Renal cortical epithelial cell (primary cell): ENCODE measurements around the genes FAM53A, SLBP and MXD4.

DNA sequence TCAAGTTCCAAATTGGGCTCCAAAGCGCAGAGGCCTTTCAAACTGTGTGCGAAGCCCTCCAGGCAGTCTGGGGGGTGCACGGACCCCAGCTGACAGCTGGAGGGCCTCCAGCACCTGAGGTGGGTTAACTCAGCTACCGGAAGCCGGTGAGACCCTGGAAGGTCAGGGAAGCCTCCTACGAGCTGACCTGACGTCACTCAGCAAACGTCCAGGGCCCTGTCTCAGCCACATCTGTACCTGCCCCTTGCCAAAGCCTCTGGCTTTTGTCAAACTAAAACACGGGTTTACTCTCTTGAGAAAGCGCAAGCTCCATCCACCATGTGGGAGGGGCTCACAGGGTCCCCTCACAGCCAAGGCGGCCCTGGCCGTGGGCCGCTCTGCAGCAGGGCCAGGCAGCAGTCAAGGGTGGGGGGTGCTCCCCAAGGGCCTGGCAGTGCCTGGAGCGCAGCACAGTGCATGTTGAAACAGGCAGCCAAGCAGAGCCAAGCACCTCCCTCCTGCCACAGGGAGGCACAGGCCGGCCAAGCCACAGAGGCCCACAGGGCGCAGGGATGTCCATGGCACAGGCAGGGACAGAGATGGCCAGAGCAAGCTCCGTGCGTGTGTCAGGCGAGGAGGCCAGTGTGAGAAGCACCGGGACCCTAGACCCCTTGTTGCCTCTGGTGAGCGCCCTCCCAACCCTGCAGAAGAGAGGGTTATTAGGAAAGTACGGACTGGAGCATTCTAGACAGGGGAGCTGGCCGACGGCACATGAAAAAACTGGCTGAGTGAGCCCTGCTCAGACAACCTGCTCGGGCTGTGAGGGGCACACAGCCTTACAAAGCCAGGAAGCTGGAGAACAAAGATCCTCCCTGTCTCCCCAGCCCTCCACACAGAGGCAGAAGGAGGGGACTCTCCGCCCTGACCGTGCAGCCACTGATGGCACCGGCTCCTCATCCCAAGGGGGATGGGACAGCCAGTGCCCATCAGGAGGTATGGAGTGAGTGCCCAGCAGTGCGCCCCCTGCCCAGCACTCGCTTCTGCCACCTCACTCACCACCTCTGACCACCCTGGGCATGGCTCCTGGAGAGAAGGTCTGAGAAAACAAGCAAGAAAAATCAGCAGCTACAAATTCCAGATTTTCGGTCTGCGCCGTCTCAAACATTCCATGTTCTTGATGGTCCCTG lies 39.0 kb downstream of the FAM53A start:
- RRBS, result no CpG with 5 or more reads among the region's 33 CpGs

- RRBS, result under 1% methylated on average over 51 of the region's 158 CpGs
These were observed at the start of gene FAM53A for GRCh38 chr4:1683819-1684857. FAM53A (minus strand) TSS chr4:1684313.

DNA sequence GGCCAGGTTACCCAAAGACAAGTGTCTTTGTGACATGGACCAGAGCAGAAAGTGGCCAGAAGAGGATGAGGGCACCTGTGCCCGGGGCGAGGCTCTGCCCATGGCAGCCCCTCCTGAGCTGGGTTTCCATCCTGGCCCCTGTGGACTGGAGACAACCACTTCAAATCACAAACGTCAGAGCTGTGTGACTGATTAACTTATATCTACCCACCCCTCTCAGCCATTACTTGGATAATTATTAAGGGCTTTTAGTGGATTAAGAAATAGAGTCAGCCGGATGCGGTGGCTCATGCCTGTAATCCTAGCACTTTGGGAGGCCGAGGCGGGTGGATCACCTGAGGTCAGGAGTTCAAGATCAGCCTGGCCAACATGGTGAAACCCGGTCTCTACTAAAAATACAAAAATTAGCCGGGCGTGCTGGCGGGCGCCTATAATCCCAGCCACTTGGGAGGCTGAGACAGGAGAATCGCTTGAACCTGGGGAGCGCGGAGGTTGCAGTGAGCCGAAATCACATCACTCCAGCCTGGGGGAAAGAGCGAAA lies 1.7 kb upstream of the FAM53A start:
- RRBS, result no CpG with 5 or more reads among the region's 17 CpGs

DNA sequence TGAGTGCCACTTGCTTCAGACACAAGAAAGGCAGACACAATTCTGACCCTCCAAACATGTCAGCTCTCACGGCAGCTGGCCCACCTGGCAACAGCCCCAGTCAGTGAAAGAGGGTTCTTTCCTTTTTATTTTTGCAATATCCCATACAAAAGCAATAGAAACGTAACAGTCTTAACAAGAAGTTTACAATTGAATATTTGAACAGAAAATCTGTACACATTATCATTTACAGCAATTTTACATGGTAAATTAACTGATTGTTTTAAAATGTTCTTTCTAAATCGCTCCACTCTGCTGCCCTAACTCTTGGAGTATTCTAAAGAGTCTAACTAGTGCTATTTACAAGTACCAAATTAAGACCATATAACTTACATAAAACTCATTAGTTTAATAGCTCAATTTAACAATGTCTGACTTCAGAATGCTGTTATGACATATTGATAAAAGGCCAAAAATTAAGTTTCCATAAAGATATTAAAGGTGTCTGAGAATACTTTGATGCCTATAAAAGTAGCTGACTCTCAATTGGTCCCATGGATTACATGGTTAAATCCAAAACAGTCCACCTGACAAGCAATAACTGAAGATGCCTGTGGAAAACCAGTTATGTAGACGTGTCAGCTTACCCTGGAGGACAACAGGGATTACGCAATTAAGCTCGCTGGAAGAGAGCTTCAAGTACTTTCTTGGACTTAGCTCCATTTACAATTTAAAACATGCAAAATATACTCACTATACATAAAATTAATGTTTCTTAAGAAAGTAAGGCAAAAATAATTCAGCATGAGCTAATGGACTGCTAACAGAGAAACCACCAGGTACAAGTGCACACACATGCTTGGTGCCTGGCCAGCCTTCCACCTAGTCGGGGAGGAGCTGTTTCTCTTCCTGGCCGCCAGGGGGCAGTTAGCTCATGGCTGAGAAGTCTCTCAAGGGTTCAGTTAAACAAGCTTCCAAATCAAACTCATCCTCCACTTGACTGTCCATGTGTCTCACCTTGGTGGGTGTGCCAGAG lies 8.9 kb upstream of the FAM53A start:
- RRBS, result no CpG with 5 or more reads among the region's 8 CpGs

GRCh38 chr4:1711884-1712578 lies at the start of gene SLBP:
SLBP (minus strand) TSS chr4:1712319.
- RRBS, result 2% methylated on average over 41 of the region's 101 CpGs

GRCh38 chr4:1737095-1738070 lies 16.1 kb downstream of the TACC3 start:
- RRBS, result 93% methylated on average over 7 of the region's 33 CpGs

GRCh38 chr4:1816258-1817131 lies 23.4 kb downstream of the FGFR3 start:
- RRBS, result no CpG with 5 or more reads among the region's 26 CpGs

- RRBS, result under 1% methylated on average over 23 of the region's 60 CpGs
These were observed 853 bp upstream of the LETM1 start for GRCh38 chr4:1856625-1857392.

DNA sequence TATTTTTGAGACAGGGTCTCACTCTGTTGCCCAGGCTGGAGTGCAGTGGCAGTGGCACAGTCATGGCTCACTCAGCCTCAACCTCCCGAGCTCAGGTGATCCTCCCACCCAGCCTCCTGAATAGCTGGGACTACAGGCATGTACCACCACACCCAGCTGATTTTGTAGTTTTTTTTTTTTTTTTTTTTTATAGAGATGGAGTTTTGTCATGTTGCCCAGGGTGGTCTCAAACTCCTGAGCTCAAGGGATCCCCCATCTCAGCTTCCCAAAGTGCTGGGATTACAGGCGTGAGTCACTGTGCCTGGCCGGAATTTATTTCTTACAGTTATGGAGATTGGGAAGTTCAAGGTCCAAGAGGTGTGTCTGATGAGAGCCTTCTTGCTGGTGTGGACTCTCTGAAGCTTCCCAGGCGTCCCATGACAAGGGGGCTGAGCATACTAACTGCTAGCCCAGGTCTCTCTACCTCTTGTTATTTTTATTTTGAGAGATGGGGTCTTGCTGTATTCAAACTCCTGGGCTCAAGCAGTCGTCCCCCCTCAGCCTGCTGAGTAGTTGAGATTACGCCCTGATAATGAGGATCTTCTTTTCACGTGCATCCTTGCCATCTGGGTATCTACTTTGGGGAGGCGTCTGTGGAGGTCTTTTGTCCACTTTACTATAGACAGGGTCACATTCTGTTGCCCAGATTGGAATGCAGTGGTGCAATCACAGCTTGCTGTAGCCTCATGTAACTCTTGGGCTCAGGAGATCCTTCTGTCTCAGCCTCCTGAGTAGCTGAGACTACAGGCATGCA lies 2.9 kb upstream of the NSD2 start:
- RRBS, result no CpG with 5 or more reads among the region's 8 CpGs

DNA sequence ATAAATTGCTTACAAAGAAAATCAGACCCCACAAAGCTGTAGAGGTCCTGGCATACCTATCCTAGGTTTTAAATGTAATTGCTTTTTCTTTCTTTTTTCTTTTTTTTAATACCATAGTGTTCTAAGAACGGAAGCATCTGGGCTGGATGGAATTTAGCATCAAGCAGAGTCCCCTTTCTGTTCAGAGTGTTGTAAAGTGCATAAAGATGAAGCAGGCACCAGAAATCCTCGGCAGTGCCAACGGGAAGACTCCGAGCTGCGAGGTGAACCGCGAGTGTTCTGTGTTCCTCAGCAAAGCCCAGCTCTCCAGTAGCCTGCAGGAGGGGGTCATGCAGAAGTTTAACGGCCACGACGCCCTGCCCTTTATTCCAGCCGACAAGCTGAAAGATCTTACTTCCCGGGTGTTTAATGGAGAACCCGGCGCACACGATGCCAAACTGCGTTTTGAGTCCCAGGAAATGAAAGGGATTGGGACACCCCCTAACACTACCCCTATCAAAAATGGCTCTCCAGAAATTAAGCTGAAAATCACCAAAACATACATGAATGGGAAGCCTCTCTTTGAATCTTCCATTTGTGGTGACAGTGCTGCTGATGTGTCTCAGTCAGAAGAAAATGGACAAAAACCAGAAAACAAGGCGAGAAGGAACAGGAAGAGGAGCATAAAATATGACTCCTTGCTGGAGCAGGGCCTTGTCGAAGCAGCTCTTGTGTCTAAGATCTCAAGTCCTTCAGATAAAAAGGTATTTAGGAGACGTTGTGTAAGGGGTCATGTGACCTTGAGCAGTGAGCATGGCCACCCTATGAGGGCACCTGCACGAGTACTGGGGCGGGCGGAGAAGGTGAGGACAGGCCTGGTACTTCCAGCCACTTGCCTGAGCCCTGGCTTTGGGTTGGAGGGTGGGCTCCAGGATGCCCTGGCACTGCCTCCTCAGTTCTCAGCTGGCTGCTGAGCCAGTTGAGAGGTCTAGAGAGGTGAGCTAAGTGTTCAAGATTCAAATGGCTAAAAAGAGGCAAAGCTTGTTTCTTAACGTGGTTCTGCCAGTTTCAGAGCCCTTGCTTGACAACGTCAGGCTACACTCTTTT lies 29.7 kb downstream of the NSD2 start:
- RRBS, result no CpG with 5 or more reads among the region's 24 CpGs

DNA sequence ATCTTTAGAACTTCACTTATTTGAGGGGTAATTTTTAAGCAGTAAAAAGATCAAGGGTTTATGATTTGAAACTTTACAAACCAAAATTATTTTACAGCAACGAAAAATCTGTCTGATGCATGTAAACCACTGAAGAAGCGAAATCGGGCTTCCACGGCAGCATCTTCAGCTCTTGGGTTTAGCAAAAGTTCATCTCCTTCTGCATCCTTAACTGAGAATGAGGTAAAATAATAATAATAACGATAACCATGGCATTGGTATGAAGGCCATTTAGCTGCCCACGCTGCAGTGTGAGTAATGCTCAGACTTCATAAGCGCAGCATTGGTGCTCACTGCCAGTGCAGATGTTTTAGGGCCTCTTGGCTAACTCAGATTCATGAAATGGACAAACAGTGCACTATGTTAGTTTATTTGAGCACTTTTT lies 68.4 kb downstream of the NSD2 start:
- RRBS, result no CpG with 5 or more reads among the region's 7 CpGs

- RRBS, result no CpG with 5 or more reads among the region's 9 CpGs
These were observed 49.4 kb downstream of the NELFA start for GRCh38 chr4:1959432-1959740.

GRCh38 chr4:1964534-1965474 lies 44.0 kb downstream of the NELFA start:
- RRBS, result no CpG with 5 or more reads among the region's 5 CpGs

DNA sequence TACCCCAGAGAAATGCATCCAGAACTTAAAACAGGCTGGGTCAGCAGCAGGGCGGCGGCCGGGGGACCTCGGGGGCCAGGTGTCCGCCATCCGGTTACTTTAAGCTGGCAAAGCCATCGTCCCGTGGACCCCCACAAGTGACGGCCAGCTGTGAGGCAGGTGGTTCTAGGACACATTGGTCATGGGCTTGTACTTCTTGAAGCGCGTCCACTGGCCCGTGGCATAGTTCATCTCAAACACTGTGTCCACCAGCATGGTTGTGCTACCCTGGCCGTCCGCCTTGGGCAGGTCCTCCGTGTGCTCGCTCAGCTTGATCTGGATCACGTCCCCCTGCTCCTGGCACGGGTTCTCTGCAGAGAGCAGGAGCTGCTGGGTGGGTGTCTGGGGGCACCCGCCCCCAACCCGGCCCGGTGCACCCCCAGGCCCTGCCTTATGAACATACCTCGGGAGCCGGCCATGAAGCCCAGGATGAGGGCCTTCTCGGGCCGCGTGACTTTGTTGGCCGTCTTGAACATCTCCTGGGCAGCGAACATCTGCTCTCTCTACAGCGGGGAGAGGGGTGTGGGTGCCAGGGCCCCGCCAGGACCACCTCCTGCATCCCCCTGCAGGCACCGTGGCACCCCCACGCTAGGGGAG lies 25.5 kb downstream of the NELFA start:
- RRBS, result no CpG with 5 or more reads among the region's 32 CpGs

- RRBS, result 93% methylated on average over 11 of the region's 66 CpGs
These were observed 22.9 kb downstream of the NELFA start for GRCh38 chr4:1985503-1986709.

GRCh38 chr4:2036136-2036740 lies 5.6 kb upstream of the C4orf48 start:
- RRBS, result no CpG with 5 or more reads among the region's 12 CpGs

DNA sequence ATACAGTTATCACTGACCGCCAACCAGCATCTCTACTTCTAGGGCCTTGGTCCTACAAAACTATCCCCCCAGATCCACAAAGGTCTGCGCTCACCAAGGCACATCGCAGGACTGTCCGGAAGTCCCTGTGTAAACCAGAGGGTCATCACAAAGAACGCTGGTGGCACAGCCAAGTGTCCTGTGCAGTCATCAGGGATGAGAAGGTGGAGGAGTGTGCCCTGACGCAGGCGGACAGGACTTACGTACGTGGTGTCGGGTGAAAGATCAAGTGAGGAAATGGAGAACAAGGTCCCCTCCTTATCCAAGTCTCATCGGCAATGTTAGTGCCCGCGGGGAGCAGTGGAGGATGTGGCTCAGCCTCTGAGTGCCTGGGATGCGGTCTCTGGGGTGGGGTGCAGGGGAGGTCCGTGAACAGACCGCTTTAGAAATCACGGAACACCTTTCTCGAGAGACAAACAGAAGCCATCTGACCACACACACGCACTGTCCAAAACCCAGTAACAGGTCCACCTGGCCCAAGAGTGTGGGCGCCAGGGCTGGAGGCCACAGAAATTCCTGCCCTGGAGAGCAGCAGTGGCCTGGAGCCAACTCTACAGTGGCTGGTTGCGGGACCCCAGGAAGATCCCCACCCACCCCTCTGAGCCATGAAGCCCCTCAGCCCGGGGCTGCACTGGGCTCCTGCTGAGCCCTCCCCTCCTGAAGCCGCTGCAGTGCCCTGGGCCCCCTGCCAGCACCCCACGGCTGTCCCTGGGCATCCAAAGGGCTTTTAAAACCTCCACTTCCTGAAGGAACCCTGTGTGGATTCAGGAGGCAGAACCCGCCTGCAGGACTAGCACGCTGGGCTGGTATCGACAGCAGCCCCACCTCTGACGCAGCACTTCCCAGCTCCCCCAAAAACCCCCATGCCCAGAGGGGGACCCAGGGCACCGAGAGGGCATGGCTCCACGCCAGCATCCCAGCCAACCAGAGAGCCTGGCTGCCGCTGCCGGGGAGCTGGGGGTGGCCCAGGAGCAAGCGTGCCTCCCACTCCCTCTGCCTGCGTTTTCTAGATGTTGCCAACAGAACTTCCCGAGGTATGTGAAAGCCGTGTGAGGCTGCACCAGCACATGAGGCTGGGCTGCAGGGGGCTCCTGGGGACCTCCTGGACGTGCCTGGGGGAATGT lies 6.6 kb downstream of the MXD4 start:
- RRBS, result no CpG with 5 or more reads among the region's 37 CpGs

DNA sequence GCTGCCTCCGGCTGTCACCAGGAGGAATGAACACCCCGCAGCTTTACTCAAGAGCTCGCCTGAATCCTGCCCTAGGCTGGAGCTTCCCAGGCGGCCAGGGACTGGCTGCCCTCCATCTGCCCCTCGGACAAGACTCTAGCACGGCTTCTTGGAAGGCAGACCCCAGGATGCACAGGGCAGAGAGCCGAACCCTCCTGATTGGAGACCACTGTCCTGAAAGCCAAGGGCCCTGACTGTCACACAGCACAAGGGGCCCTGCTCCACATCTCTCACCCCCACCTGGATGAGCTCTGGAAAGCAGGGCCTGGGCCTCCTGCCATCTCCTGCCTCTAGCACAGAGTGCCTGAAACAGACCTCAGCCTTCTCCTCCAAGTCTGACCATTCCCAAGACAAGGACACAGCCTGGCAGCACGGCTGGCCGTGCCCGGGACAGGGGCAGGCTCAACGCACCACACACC lies 4.4 kb downstream of the MXD4 start:
- RRBS, result no CpG with 5 or more reads among the region's 11 CpGs

DNA sequence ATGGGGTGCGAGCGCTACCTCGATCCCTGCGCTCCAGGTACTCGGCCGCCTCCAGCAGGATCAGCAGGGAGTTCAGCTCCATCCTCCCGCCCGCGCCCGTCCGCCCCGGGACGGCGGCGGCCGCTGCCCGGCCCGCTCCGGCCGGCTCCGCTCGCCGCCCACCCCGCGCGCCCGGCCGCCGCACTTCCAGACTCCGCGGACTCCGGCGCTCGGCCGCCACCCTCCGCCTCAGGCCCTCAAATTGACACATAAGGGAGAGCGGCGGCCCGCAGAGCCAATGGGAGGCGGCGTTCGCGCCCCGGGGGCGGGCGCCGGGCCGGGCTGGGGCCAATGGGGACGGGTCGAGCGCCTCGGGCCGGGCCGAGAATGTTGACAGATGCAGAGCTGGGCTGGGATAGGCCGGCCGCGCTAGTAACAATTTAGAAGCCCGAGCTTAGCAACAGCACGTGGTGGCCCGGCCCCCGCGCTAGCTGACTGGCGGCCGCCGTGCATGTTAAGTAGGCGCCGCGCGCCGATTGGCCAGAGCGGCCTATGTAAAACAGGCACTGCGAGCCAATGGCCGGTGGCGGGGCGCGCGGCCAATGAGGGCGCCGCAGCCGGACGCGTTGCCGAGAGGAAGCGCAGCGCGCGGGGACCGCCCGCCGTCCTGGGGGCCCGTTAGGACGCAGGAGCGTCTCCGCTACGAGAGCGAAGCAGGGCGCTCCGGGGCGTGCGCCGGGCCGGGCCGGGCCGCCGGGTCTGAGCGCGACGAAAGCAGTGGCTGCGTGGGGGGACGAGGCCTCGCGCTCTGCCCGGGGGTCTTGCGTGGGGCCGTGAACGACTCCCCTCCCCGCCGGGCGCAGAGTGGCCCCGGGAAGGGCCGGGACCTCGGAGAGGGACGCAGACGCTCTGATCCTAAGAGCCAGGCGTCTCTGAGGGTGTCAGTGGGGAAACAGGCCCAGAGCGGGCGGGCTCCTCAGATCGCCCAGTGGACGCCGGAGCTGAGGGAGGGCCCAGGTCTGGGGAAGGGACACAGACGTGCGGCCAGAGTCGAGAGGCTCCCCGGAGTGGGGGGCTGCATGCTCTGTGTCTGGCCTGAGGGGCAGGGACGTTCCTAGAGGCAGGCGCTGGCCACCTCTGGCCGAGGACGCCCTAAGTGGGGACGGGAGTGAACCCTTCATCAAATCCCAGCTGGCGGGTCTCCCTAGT lies at the start of gene MXD4:
TSS of gene MXD4 (minus strand) at position 211 of the 1,188 bp plus-strand sequence.
- RRBS, result 2% methylated on average over 51 of the region's 140 CpGs

DNA sequence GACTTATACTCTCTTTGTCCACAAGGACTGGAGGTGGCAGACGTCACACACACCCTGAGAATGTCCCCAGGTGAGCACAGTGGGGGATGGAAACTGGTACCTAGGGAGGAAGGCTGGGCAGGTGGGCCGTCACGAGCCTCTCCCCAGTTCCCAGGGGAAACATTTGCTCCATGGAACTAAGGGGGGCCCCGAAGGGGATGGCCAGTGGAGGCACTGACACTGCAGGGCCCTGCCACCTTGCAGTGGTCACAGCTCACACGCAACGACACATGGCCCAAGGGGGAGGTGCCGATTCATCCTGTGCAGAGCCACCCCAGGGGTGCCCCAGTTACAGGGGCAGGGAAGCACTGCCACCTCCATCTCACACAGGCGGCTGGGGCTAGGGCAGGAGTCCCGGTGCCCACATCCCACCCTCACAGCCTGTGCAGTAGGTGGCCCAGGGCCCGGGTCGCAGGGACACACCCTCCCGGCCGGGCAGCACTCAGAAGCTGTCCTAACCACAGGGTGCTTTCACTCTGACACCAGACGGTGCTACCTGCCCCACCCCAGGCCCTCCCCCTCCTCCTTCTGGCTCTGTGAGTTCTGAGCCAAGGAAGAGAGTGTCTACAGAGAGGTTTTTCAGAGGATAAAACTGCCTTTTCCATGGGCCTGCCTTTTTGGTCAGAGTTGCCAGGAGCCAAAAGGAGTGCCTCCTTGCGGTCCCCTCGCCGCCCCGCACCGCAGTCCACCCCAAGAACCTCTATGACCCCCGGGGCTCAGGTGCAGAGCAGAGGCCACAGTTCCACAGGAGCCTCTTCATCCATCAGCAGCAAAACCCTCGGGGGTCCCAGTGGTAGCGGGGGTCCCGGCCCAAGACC lies 17.2 kb downstream of the ZFYVE28 start:
- RRBS, result 46% methylated on average over 6 of the region's 23 CpGs